H7 (cell line): ENCODE data around the genes SPDYE8, SPDYE10 and VPS37D.

DNA sequence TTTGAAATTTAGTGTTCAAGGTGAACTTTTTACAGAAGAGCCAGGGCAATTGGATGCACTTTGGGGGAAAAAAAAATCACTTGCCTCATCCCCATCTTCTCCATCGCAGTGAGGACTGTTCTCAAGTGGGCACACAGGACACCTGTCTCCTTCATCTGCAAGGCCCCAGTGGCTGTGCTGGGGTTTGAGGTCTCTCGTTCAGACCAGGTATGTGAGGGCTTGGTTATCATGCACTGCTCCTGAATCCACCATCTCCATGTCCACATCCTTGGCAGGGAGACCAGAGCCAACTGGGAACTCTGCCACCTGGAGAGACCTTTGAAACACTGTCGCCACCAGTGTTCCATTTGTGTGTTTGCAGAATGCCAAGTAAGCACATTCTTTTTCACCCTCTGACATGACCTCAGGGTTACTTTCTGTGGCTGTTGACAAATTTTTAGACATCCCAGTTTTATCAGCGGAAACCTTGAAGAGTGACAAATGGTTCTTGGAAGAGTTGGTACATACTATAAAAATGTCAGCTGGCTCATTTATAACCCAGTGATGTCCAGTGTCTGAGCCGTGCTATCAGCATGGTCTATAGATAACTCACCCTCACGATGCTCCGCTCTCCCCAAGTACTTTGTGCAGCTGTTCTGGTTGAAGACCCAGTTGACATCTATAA, 563.3 kb upstream of the GALNT17 start:
- RAMPAGE, long total RNA = no peak

DNA sequence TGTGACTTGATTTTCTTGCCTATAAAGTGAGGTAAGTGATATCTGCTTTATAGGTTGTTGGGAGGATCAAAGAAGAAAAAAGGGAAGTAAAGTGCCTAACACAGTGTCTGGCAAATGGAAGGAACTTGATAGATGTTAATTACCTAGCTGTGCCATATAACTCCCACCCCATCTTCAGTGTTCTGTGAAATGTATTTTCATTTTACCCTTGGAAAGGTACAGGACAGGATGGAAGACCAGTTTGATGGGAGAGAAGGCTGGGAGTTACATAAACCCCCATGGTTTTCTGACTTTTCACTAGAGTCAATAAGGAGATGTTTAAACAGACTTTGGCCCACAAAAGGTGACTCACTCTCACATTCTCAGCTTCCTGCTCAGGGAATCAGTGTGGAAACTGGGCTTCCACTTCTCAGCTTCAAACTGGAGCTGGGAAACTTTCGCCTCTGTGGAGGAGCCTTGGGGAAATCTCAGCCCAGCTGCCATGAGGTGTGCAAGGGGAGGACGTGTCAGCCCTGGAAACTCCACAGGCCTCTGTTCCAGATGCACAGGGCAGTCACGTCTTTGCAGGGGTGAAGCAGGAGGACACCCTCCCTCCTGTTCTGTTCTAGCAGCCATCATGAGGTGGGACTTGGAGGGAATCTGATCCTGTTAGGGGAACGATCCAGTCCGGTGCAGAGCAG, 560.5 kb upstream of the GALNT17 start:
- RAMPAGE, long total RNA = no peak

GRCh38 chr7:70574974-70575354, 557.0 kb upstream of the GALNT17 start:
- RAMPAGE, long total RNA = no peak

- RAMPAGE, long total RNA = no peak
Observed at GRCh38 chr7:70612874-70613606, 518.9 kb upstream of the GALNT17 start.

DNA sequence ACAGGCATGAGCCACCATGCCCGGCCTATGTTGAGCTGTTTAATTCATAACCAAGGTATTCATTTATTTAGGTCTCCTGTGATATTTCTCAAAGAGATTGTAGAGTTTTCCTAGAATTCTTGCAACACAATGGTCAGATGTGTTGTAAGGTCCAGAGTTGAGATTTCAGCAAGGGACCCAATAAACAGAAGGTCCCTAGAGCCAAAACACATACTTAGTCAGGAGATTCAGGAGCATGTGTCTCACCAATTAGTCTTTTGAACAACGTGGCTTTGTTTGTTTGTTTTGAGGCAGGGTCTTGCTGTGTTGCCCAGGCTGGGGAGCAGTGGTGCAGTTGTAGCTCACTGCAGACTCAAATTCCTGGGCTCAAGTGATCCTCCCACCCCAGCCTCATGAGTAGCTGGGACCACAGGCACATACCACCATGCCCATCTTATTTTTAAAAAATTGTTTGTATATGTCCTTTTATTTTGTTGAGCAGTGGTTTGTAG, 321.3 kb upstream of the GALNT17 start:
- RAMPAGE, long total RNA = no peak

DNA sequence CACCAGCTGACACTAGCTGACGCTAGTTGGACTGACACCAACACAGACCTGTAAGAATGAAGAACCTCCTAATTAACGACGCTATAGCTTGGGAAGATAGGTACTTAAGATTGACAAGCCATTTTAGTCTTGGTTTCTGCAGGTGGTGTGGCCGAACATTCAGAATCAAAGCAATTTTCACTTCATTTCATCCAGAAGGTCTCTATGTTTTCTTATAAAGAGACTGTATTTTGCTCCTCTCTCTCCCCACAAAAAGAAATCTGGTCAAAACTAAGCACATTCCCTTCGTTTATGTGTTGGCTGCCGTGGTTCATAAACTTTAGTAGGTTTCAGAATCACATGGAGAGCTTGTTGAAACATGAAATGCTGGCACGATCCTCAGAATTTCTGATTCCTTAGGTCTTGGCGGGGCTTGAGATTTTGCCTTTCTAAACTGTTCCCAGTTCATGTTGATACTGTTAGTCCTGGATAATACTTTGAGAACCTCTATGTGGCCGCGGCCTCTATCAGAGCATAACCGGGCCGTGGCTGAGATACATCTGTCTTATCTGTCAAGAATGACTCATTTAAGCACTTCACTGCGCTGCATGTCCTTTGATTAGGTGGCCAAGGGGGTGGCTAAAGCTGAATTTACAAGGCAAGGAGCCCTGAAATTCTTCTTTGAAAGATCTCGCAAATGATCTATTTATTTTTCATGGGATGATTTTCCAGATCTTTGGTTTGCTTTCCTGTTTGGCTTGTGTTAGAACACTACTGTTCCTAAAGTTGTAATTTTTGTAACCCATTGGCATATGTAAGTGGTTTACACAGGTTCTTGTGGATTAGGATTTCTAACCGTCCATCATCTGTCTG, 66.8 kb downstream of the GALNT17 start:
- RAMPAGE, long total RNA = no peak

- RAMPAGE, long total RNA = no peak
Observed at GRCh38 chr7:71237680-71238395, 105.9 kb downstream of the GALNT17 start.

- RAMPAGE, long total RNA = no peak
Observed at GRCh38 chr7:71497413-71497955, 365.5 kb downstream of the GALNT17 start.

DNA sequence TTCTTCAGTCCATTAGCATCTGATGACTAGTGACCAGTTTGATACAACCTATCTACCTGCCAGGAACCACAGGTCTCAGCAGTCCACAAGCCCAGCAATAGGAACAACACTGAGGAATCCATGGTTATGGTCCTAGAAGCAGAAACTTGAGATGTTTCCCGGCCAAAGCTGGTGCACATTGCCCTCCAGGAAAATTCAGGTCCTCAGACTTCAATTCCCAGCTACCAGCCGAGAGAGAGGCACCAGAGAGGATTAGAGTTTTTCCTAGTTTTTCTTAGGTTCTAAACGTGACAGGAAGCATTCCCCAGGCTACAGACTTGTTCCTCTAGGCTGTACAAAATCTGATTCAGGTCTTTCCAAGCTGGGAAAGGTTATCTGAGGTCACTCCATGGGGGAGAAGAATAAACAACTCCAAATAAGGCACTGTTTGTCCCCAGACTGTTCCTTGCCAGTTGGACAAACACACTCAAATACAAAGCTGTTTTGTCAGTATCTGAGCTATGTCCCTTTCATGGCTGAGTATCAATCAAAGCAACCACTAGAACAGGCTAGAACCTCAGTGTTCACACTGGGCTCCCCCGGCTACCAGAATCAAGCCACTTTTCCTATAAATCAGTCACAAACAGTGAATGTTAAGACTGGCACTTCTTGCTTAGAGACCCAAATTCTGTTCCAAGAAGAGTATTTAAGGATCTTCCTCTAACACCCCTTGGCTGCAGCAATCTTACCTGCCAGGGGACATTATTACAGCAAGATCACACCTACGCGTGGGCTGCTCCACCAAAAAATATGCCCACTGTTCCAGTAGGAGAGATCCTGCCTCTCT, 259.4 kb downstream of the CALN1 start:
- RAMPAGE, long total RNA = no peak

- RAMPAGE, long total RNA = no peak
Observed at GRCh38 chr7:72828406-72828605, 306 bp upstream of the TYW1B start.

DNA sequence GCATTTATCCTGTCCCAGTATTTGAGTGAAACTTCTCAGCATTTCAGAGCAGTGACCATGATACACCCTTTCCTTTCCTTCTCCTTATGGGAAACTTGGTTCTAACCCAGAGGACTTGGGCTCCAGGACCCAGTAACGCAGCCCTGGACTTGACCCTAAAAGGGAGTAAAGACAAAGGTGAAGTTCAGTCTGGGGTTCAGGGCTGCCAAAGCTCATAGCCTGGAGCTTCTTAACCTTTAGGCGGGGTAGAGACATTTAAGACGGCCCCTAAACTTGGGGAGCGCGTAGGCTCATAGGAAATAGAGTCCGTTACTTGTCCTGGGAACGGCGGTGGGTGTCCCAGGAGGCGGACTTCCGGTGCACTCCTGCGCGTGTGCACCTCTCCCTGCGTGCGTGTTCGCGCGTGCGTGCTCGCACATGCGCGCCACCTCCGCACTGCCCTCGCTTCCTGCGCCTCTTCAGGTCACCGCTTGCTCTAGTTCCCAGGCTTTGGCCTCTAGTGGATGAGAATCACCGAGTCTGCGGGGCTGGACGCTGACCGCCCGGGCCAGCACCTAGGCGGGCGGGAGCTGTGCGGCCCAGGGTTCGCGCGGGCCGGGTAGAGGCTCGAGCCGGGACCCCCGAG, 45.9 kb upstream of the POM121 start:
- RAMPAGE, long total RNA = no peak

GRCh38 chr7:73029634-73030109, at the start of gene SPDYE8:
SPDYE8 (minus strand) TSS chr7:73029766.
- RAMPAGE, long total RNA = no peak

GRCh38 chr7:73155157-73155877, at the start of gene SPDYE10:
SPDYE10 (minus strand) TSS chr7:73155431.
- RAMPAGE, long total RNA = no peak

DNA sequence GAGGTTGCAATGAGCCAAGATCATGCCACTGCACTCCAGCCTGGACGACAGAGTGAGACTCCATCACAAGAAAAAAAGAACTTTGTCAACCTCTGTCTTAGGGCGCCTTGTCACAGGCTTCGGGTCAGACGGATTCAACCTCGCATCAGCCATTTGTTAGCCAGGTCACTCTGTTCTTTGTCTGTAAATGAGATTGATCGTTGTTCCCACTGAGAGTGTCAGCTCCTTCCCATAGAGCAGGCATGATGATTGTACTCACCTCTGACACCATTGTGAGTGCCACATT, 45.9 kb upstream of the SPDYE10 start:
- RAMPAGE, long total RNA = no peak

DNA sequence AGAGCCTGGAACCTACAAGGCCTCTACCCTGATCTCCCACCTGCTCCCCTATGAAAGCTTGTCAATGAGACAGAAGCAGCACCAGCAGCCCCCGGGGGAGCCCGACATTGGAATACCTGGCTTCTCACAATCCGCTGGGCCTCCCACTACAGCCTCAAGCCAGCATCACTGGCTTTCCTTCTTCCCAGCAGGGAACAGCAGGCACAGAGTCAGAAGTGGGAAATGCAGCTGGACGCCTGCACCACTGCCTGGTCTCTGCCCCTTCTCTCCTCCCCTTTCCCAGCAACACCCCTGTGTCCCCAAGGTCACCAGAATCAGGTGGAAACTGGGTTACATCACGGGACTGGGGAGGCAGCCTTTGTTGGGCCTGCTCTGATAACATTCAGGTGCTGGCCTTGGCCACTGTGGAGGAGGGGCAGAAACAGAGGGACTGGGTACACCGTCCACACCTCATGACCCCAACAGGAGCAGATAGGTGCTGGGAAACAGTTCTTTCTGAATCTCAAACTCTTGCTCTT, 2.5 kb downstream of the TRIM50 start:
- RAMPAGE, long total RNA = no peak

- RAMPAGE, long total RNA = no peak
Observed at GRCh38 chr7:73341964-73342473, 14.1 kb downstream of the FKBP6 start.

- RAMPAGE, long total RNA = no peak
Observed at GRCh38 chr7:73469320-73470107, 35.9 kb downstream of the FZD9 start.

DNA sequence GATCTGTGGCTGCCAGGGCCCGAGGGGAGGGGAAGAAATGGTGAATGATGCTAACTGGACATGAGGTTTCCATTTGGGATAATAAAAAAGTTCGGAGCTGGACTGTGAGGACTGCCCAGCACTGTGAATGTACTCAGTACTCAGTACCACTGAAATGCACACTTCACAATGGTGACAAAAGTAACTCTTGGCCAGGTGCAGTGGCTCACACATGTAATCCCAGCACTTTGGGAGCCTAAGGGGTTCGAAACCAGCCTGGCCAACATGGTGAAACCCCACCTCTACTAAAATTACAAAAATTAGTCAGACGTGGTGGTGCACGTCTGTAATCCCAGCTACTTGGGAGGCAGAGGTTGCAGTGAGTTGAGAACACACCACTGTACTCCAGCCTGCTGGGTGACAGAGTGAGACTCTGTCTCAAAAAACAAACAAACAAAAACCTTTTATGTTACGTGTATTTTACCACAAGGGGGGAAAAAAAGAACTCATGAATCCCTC, 13.1 kb upstream of the BAZ1B start:
- RAMPAGE, long total RNA = no peak

DNA sequence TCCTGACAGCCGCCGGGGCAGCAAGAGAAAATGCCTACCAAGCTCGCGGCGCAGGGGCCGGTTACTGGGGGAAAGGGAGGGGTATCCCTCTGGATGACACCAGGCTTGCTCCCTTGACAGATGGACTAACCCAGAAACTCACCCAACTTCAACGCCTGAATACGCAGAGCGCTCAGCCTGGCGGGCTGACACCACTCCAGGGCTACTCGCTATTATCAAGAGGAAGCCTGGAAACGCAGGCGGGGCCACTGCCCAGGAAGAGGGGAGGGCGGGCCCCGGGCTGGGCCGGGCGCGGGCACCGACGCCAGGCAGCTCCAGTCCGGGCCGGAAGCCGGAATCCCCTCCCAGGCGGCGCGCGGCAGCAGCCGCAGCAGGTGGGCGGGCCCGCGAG, 596 bp downstream of the BCL7B start:
- RAMPAGE, long total RNA = start-site peak on the minus strand centred at position 336 of the sequence, 40 bp wide, 16 reads

- RAMPAGE, long total RNA = no peak
Observed at GRCh38 chr7:73667359-73668255, at the start of gene VPS37D. VPS37D (plus strand) TSS chr7:73667831.